H4 (cell line): ENCODE measurements around the gene TNIP2.

DNA sequence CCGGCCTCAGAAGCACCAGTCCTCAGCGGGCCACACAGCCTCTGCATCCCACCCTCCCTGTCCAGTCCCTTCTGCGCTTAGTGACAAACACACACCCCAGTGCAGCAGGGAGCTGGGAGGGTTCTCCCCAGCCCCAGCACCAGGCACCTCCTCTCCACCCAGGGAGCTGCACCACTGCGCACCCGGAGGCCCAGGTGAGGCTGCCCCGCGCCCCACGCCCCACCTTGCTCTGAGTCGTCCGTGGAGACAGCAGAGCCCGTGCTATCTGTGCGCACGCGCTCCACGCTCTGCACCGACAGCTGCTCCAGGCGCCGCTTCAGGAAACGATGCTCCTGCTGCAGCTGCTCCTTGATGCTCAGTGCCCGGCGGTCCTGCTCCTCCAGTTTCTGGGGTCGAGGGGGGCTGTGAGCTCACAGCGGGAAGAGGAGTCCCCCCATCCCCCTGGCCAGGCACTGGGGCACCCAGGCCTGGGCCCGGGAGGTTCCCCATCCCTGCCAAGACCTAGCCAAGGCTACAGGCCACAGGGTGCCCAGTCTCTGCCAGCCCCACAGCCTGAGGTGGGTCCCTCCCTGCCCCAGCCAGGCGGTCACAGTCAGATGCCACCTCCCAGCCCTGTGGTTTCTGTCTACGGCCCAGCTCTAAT lies 9.1 kb upstream of the HAUS3 start:
- RAMPAGE, long total RNA = no peak

DNA sequence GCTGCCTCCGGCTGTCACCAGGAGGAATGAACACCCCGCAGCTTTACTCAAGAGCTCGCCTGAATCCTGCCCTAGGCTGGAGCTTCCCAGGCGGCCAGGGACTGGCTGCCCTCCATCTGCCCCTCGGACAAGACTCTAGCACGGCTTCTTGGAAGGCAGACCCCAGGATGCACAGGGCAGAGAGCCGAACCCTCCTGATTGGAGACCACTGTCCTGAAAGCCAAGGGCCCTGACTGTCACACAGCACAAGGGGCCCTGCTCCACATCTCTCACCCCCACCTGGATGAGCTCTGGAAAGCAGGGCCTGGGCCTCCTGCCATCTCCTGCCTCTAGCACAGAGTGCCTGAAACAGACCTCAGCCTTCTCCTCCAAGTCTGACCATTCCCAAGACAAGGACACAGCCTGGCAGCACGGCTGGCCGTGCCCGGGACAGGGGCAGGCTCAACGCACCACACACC lies 4.4 kb downstream of the MXD4 start:
- RAMPAGE, long total RNA = no peak

GRCh38 chr4:2333619-2333929 lies 71.7 kb upstream of the MXD4 start:
- RAMPAGE, long total RNA = no peak

- RAMPAGE, long total RNA = no peak
These were observed 61.4 kb downstream of the TNIP2 start for GRCh38 chr4:2694716-2695179.

GRCh38 chr4:2755720-2756697 lies at the start of gene TNIP2:
Gene TNIP2 (minus strand): TSS chr4:2756336.
- RAMPAGE, long total RNA = no peak

DNA sequence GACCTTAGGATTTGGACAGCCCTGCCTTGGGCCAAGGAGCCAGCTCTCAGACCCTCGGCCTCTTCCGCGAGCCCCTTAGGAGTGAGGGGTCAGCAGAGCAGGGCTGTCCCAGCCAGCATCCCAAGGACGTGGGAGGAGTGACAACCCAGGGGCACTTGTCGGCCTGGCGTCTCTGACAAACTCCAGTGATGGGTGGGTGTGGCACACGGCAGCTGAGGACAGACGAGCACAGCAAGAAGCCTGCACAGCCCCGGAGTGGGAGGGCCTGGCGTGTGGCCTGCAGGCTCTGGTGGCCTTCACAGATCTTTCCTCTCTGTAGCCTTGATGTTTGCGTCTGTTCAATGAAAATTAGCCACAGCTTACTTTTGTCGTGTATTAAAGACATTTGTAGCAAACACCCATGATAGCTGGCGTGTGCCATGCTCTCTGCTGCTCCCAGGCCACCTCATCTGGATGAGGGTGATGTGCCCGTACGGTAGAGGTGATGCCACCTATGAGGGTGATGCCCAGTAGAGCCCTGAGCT lies 11.7 kb upstream of the TNIP2 start:
- RAMPAGE, long total RNA = no peak

DNA sequence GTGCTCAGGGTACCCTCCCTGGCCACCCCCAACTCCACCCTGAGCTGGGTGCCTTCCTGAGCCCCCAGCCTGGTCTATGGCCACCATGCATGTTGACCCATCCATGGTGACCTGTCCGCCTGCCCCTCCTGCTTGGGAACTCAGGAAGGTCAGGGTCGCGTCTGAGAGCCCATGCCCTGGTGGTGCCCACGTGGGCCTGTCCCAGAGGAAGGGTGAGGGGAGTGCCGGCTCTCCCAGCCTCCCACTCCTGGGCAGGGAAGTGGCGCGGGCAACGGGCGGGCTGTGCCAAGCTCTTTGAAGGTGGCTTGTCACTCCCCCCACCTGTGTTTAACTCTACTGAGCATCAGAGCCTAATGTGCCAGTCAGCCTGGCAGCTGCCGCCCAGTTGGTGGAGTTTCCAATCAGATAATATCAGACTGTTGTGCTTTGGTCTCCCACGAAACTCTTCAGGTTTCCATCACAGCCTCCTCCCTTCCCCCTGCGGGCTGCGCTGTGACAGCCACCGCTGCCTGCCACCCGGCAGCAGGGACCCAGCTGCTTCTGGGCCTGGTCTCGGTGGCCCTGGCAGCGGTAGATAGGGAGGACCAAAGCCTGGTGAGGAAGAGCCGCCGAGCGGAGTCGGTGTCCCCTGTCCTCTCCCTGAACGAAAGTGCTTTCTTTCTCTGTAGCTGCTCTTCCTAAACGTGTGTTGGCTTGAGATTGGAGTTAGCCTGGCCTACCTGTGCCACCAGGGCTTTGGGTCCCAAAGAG lies 4.9 kb downstream of the SH3BP2 start:
- RAMPAGE, long total RNA = no peak

- RAMPAGE, long total RNA = no peak
These were observed 12.8 kb downstream of the SH3BP2 start for GRCh38 chr4:2805509-2806166.

- RAMPAGE, long total RNA = no peak
These were observed 15.7 kb downstream of the SH3BP2 start for GRCh38 chr4:2808491-2808978.

- RAMPAGE, long total RNA = no peak
These were observed 18.9 kb downstream of the SH3BP2 start for GRCh38 chr4:2811468-2812542.

GRCh38 chr4:2812803-2813477 lies 20.1 kb downstream of the SH3BP2 start:
- RAMPAGE, long total RNA = no peak

DNA sequence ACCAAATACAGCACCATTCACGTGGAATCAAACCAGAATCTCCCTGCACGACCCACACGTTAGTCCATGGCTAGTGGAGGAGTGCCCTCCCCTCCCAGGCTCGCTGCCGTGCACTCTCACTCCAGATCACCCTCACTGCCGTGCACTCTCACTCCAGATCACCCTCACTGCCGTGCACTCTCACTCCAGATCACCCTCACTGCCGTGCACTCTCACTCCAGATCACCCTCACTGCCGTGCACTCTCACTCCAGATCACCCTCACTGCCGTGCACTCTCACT lies 11.1 kb upstream of the MFSD10 start:
- RAMPAGE, long total RNA = no peak

DNA sequence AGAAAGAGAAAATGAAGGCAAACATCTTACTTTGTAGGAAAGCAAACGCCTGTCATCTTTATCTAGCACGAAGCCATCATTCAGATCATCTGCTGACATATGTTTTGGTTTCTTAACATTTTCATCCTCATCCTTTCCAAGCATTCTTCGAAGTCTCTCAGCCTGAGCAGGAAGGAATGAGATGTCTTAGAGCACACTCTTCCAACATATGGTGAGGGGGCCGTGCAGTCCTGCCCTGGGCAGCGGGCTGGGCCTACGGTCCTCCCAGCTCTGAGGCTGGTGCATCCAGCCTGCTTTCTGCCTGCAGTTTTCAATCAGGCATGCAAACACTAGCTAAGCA lies 12.2 kb downstream of the NOP14 start:
- RAMPAGE, long total RNA = no peak

DNA sequence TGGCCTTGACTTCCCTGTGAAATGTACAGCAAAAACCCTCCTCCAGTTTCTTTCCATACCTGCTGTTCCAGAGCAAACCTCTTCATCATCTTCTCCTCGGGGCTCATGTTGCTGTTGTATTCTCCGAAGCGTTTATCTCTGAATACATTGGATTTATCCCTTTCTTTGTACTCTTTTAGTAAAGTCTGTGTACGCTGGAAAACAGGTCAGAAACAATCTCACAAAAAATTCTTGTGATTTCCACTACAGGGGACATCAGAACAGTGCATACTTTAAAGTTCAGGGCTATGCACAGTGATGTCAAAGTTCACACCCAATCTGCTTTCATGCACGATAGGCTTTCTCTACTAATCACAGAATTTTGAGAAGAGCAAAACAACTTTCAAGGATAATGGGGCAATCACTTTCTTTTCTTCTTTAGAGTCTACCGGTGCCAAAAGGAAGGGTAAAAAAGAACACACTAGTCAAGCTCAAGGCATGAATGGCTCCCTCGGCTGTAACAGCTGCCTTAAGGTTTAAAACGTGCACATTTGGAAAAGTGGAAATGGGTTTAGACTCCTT lies 5.6 kb downstream of the NOP14 start:
- RAMPAGE, long total RNA = no peak

- RAMPAGE, long total RNA = no peak
These were observed 35.3 kb upstream of the MSANTD1 start for GRCh38 chr4:3213358-3214265.

- RAMPAGE, long total RNA = no peak
These were observed 20.3 kb downstream of the DOK7 start for GRCh38 chr4:3483129-3483993.

GRCh38 chr4:3576351-3576959 lies 44.2 kb upstream of the LRPAP1 start:
- RAMPAGE, long total RNA = no peak

- RAMPAGE, long total RNA = no peak
These were observed 98.5 kb upstream of the LRPAP1 start for GRCh38 chr4:3630732-3631121.

DNA sequence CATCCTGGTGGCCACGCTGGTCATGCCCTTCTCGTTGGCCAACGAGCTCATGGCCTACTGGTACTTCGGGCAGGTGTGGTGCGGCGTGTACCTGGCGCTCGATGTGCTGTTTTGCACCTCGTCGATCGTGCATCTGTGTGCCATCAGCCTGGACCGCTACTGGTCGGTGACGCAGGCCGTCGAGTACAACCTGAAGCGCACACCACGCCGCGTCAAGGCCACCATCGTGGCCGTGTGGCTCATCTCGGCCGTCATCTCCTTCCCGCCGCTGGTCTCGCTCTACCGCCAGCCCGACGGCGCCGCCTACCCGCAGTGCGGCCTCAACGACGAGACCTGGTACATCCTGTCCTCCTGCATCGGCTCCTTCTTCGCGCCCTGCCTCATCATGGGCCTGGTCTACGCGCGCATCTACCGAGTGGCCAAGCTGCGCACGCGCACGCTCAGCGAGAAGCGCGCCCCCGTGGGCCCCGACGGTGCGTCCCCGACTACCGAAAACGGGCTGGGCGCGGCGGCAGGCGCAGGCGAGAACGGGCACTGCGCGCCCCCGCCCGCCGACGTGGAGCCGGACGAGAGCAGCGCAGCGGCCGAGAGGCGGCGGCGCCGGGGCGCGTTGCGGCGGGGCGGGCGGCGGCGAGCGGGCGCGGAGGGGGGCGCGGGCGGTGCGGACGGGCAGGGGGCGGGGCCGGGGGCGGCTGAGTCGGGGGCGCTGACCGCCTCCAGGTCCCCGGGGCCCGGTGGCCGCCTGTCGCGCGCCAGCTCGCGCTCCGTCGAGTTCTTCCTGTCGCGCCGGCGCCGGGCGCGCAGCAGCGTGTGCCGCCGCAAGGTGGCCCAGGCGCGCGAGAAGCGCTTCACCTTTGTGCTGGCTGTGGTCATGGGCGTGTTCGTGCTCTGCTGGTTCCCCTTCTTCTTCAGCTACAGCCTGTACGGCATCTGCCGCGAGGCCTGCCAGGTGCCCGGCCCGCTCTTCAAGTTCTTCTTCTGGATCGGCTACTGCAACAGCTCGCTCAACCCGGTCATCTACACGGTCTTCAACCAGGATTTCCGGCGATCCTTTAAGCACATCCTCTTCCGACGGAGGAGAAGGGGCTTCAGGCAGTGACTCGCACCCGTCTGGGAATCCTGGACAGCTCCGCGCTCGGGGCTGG lies 1.1 kb downstream of the ADRA2C start:
- RAMPAGE, long total RNA = no peak

DNA sequence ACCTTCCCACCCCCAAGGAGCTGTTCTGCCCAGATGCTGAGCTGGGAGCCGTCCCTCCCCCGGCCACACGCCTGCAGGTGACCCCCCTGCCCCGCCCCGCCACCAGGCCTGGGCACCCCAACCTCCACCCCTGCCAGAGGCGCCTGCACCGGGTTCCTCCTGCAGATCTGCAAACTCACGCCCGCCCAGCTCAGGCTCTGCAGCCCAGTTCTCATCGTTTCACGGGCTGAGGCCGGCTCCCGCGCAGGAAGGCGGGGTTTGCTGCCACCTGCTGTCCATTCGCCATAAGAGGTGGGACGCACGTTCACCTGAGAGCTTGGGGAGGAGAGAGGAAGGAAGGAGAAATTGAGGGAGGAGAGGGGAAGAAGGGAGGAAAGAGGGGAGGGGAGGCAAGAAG lies 114.3 kb downstream of the ADRA2C start:
- RAMPAGE, long total RNA = no peak